Foreskin keratinocyte (primary cell): ENCODE data around the gene VAPB.

- RAMPAGE, total RNA = no peak
Observed at GRCh38 chr20:57705403-57706017, 4.3 kb downstream of the PMEPA1 start.

DNA sequence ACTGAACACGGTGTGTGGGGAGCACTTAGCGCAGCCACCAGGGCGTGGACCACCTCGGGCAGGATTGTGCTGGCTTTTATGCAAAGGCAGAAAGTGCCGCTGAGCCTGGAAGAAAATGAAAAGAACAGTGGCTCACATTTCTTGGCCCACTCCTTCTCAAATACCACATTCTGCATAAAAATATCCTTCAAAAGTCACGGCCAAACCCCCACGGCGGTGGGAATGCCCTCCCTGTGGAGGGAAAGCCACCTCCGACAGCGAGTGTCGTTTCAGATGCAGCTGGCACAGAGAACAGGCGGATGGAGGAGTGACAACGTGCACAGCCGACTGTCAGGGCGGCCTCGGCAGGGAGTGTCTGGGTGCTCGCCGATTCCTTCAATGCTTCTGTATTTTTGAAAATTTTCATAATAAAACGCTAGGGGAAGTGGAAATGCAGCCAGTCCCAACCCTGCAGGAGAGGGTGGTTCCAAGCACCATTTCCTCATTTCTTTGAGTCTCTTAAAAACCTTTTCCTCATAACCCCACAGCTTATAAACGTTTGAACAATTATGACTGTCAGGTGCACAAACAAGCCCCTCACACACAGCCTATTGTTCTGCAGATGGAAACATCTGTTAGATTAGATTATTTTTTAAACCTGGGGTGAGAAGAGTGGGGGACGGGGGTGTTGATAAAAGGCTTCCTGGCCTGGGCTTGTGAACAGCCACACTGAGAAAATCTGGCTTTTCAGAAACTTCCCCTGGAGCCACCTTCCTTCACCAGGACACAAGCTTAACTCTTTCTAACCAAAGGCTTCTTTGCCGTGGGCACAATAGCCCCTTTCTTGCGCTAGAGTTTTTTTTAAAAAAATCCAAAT lies 151.2 kb upstream of the C20orf85 start:
- RAMPAGE, total RNA = no peak

DNA sequence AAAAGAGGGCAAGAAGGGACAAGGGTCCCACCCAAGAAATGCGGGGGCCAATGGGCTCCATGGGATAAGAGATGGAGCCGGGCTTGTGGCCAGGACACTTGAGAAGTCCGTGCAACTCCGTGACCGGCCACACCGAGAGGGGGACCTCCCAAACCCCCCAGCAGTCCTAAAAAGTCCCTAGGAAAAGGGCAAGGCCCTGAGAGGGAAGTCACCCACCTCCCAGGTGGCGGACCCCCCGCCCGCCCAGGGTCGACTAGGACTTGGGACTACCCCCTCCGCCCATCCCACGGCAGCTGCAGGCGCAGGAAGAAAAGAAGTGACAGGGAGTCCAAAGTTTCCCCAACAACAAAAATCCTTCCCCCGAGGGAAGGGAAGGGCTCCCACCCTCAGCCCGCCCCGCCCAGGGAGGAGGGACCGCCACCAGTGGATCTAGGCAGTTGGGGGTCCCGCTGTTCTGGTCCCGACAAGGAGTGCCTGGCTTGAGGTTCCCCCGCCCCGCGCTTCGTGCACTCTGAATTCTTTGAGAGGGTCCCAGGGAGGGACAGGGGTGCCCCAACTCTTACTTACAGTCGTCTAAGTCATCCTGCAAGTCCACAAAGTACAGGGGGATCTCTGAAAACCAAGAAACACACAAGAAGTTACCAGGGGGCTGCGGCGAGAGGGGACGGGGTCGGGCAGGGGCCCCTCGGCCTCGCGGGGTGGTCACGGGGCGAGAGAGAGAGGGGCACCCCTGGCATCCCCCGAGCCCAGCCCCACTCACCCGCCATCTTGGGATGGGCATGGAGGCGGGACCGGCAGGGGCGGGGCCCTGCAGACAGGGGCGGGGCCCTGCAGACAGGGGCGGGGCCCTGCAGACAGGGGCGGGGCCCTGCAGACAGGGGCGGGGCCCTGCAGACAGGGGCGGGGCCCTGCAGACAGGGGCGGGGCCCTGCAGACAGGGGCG lies 585 bp upstream of the RAB22A start:
- RAMPAGE, total RNA = no peak

DNA sequence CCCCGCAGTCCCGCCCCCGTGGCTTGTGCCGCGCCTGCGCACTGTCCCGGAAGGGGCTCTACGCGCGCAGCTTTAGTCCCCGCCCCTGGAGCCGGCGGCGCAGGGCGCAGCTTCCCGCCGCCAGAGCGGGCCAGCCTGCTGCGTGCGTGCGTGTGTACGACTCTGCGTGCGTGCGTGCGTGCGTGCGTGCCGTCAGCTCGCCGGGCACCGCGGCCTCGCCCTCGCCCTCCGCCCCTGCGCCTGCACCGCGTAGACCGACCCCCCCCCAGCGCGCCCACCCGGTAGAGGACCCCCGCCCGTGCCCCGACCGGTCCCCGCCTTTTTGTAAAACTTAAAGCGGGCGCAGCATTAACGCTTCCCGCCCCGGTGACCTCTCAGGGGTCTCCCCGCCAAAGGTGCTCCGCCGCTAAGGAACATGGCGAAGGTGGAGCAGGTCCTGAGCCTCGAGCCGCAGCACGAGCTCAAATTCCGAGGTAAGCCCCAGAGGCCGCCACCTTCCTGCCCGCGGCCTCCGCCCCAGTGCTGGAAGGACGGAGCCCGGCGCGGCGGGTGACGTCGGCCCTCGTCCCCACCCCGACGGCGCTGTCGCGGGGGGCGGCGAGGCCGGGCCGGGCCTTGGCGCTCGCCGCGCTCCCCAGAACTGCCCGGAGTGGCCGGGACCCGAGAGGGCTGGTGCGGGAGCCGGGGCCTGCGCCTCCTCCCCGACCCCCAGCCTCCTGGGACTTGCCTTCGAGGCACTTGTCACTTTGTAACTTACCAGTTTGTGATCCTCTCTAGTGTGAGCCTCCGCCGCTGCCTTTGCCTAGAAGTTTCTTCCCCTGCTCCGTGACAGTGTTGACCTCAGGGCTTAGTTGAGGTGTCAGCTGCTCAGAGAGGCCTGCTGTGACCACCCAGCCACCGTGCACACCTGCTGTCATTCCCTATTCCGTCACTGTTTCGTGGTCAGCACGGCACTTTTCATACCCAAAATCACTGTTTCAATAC lies at the start of gene VAPB:
Gene VAPB, plus strand, starts transcription at position 185 of the 984 bp plus-strand sequence.
- RAMPAGE, total RNA = no peak

- RAMPAGE, total RNA = no peak
Observed at GRCh38 chr20:58408491-58409348, 19.7 kb downstream of the VAPB start.

DNA sequence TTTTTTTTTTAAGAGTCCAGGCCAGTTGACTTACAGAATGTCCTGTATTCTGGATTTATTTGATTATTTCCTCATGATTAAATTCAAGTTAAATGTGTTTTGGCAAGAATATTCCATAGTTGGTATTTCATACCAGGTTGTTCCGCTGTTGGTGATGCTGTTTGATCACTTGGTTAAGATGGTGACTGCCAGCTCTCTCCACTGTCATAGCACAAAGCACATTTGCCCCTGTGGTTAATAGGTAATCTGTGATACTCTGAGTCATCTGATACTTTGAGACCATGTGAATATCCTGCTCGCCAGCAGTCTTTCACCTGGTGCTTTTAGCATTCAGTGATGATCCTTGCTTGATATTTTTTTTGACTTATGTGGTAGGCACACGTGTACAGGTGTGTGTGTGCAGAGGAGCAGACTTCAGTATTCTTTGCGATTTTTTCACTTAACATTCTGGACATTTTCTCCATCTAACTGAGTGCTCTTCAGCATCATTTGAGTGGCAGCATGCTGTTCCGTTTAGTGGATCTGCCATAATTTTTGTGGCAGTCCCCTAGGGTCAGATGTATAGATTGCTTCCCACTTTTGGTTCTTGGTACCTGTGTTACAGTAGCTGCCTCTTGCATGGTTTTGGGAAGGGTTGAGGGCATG lies 48.4 kb downstream of the VAPB start:
- RAMPAGE, total RNA = no peak

GRCh38 chr20:58623651-58624515 lies 27.2 kb upstream of the STX16 start:
- RAMPAGE, total RNA = no peak

- RAMPAGE, total RNA = no peak
Observed at GRCh38 chr20:58634451-58635410, 16.4 kb upstream of the STX16 start.

GRCh38 chr20:58650140-58650611 lies 907 bp upstream of the STX16 start:
- RAMPAGE, total RNA = no peak

DNA sequence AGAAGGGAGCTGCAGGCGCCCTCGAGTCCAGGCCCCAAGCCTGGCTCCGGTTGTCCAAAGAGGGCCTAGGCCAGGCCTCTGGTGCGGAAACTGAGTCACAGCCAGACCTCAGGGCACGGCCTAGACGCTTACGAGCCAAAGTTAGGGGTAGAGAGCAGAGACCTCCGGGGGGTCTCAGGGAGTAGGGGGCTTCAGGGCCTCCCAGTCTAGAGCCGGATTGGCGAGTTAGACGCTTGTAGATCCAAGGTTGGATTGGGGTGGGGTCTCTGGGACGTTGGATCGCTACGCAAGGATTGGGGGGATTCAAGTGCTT lies 324 bp downstream of the STX16 start:
- RAMPAGE, total RNA = no peak

GRCh38 chr20:58841567-58841852 lies 49.7 kb upstream of the GNAS start:
- RAMPAGE, total RNA = no peak

- RAMPAGE, total RNA = no peak
Observed at GRCh38 chr20:58854126-58854532, 37.1 kb upstream of the GNAS start.

DNA sequence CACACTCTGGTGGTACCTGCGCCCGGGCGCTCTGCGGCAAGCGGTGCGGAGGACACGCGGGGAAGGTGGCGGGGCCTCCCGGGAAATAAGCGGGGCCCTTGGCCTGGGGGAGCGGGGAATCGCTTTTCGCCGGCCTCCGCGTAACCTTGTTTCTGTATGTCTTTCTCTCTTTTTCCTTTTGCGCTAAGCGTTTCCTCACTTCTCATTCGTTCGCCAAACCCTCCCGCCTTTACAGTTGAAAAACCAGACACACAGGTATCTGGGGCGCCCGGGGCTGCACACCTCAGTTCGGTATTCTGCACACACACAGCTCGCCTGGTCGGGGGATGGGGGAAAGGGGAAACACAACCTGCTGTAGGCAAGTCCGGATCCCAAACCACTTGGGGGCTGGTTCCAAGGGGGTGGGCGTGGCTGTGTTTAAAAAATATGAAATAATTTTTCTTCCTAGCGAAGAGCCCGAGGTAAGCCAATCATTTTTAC lies 35.2 kb upstream of the GNAS start:
- RAMPAGE, total RNA = no peak

DNA sequence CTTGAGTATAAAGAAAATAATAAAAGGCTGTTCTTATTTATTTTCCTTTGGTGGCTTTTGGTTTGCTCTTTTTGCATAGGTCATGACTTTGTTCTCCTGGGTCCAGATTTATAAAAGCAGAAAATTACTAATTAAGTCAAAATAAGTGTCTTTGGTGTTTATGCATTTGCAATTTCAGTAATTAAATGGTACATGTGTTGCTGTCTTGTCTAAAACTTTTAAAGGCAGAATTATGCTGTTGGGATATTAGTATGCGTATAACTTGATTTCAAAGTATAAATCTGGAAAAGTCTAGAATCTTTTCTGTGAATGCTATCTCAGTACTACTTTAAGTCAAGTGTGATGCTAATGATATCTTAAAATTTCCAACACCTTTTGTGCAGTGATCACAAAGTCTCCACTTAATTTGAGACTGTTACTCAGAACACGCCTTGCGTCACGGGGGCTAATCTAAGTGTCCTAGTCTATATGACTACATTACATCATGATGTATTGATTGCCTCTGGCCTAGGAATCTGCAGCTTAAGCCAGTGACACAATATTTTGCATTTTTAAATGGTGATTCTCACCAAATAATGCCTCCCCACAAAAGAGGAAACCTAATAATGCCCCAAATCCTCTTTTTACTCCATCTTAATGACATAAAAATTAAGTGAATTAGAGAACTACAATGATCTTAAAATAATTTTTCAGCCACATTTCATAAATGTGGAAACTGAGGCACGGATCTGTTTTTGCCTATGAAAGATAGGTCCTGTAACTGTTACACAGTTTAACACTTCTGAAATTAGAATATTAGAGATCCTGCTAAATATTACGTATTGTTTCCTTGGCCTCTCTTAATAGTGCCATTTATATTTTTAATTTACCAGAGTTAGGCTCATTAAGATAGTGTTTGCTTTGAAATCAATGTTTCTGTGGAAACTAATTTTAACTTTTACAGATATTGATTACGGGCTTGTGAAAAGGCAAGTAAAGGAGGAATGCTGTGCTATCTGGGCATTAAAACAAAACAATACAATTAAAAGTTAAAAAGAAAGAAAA lies 2.6 kb downstream of the GNAS start:
- RAMPAGE, total RNA = no peak

- RAMPAGE, total RNA = no peak
Observed at GRCh38 chr20:58895295-58895832, 4.1 kb downstream of the GNAS start.

DNA sequence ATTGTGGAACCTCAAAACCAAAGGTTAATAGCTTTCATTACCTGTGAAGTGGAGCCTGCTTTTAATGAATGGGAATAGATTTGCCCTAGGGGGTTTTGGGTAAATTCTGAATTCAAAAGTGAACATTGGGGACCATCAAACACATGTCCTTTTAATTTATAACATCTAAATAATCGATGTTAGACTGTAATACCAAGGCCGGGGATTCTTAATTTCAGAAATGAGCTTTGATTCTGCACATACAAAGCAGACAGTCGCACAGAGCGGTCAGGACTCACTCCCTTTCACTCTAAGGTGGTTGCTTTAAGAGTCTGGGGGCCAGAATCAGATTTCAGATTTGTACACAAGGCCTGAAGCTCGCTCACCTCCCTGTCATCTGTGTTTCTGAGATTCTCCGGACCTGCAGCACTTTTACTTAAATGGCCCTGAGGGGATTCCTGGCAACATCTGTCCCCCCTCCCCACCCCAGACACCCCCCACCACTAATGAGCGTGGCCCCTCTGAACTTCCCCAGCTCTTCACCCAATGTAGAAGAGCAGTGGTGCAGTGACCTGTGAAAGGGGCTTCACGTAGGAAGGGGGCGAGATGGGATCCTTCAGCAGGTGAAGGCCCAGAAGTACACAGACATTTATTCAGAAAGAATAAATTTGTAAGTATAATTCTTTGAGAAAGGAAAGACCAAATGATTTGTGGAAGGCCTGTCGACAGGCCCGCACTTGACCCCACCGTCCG lies 10.0 kb downstream of the GNAS start:
- RAMPAGE, total RNA = no peak

DNA sequence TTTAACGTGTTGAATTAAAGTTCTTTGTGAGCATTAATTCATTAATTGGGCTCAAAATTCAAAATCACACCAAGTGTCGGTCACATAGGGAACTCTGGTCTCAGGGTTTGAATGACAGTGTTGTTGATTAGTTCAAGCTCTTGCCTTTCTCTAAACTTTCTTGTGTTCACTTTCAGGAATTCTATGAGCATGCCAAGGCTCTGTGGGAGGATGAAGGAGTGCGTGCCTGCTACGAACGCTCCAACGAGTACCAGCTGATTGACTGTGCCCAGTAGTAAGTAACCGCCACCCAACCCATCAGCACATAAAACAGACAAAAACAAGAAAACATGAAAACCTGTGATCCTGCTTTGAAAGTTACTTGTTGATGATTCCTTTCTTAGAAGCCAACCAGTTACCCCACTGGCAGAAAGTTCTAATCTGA lies 14.0 kb downstream of the GNAS start:
- RAMPAGE, total RNA = no peak

- RAMPAGE, total RNA = no peak
Observed at GRCh38 chr20:58909899-58910469, 18.8 kb downstream of the GNAS start.

DNA sequence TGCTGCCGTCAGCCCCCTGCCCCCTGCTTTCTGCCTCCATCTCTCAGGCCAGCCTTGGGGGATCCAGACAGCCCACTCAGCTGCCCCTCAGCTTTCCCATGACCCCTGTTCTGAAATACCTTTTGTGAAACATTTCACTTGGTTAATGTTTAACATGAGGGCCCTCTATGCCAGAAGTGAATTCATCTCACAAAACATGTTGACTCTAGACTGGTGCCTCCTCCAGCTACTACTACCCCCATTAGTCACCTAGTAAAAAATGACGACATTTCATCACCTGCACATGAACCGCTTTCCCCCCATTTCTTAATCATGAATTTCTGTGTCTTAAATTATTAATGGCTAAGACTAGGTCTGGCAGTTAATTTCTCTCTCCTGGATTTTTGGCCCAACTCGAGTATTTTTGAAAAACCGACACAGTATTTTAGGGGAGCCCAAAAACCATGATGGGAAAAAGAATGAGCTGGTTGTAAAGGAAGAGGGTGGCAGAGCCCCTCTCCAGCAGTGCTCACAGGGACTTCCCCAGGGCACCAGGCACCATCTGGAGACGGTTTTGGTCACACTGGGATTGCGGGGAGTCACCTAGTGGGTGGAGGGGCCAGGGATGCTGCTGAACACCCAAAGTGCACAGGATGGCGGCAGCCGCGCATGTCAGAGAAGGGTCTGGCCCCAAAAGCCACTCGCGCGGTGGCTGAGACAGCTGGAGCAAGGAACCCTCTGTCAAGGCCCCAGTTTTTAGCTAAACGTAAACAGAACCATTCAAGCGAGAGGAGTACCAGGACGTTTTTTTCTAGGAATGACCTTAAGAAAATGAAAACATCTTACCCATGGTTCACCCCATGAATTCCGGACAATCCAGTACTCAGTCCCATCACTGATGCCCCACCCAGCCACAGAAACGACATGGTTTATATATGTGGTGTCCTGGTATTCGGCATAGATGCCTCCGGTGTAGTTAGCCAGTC lies 11.0 kb downstream of the CTSZ start:
- RAMPAGE, total RNA = no peak

DNA sequence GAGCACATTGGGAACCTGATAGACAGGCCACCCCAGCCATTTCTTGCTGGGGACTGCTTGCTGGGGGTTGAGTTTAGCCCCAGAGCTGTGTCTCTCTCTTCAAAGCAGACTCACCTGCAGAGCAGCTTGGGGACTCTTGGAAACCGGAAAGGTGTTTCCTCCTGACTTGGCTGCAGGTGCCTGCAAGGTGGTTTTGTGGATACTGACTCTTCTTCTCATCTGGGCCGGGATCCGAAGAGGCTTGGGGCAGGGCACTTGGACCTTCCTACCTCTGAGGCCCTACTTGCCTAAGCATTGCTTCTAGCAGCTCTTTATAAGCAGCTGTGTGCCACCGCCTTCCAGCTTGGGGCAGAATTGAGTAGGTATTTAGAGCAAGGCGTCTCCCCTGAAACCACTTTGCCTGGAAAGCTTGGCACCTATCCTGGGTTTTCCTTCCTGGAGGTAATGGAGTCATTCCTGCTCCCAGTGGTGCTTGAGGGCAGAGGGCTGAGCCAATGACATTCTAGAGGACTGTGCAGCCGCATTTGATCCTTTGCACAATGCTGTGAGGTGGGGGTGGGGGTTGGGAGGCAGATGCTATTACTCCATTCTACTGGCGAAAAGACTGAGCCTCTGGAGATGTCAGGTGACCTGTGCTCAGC lies 3.4 kb upstream of the CTSZ start:
- RAMPAGE, total RNA = no peak